Mesothelial cell of epicardium (in vitro differentiated cells): Measurements from ENCODE around the gene MIER3.

GRCh38 chr5:56673019-56673779, 142.2 kb upstream of the MAP3K1 start:
- PRO-cap: no peak

- PRO-cap: bidirectional peak, plus-strand start at chr5:56952237, minus-strand start at chr5:56952114
Observed at GRCh38 chr5:56952000-56952828, at the start of gene MIER3. MIER3 (minus strand) TSS chr5:56952123.

DNA sequence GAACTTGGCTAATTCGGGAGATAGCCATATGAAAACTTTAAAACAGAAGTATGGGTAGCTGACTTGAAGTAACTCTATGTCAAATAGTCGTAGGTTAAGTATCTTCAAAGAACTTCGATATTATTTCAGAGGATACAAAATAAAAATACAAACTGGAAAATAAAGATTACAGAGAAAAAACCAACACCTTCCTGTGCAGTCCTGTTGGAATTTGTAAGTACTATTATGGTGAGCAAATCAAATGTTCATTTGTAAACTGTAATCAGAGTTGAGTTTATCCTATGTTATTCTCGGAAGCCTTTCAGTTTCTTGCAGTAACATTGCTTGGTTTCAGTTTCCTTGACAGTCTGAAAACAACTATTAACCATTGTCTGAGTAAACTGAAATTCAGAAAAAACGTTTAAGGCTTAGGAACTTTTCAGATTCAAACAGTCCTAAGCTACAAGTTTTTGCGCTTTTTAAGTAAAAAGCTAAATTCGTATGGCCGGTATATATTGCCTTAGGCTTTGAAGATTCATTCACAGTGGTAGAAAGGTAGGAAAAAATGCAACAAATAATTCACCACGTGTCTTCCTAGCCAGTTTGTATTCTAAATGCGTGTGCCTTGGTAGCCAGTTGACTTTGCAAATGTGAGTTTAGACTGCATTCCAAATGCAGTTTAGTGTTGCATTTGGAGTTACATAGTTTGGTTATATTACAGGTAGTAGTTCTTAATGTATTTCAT, 2.5 kb downstream of the GPBP1 start:
- PRO-cap: no peak

- PRO-cap: no peak
Observed at GRCh38 chr5:58922312-58923209, 339.7 kb downstream of the RAB3C start.

DNA sequence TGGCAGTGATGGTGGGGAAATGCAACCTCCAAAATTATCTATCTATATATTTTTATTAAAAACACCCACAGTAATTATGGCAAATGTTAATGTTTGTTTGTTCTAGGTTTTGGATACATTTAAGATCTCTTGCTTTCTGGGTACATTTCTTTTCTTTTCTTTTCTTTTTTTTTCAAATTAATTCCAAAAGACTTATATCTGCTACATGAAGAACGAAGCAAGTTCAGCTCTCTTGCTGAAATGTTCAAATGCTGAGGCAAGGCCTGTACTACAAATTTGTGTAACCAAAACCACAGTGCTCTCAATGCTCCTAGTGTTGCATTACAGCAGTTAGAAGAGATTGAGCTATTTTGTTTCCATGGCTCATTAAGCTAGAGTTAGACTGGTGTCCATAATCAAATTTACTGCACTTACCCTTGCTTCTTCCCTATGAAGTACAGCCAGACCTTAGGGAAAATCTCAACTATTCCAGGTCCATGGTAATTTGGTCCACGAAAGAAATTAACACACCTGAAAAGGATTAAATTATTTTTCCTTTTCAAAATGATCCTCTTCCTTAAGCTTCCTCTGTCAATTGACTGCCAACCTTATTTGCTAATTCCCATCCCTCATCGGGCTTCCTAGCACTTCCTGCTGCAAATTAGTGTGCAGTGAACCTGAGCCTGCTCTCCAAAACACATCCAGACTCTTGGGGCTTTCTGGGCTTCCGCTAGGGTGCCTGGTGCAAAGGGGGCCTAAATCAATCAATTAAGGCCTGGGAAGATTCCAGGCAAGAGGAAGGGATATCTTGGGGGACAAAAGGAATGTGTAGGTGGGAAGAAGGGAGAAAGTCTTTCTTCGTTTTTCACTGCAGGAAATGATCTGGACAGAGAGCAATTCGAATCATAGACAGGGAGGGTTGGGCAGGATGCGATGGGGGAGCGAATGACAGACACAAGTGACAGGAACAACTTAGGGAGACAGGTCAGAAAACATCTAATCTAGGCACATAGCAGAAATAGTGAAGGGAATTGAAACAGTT, 542.3 kb downstream of the RAB3C start:
- PRO-cap: no peak

GRCh38 chr5:59145404-59145922, 562.6 kb downstream of the RAB3C start:
- PRO-cap: no peak

DNA sequence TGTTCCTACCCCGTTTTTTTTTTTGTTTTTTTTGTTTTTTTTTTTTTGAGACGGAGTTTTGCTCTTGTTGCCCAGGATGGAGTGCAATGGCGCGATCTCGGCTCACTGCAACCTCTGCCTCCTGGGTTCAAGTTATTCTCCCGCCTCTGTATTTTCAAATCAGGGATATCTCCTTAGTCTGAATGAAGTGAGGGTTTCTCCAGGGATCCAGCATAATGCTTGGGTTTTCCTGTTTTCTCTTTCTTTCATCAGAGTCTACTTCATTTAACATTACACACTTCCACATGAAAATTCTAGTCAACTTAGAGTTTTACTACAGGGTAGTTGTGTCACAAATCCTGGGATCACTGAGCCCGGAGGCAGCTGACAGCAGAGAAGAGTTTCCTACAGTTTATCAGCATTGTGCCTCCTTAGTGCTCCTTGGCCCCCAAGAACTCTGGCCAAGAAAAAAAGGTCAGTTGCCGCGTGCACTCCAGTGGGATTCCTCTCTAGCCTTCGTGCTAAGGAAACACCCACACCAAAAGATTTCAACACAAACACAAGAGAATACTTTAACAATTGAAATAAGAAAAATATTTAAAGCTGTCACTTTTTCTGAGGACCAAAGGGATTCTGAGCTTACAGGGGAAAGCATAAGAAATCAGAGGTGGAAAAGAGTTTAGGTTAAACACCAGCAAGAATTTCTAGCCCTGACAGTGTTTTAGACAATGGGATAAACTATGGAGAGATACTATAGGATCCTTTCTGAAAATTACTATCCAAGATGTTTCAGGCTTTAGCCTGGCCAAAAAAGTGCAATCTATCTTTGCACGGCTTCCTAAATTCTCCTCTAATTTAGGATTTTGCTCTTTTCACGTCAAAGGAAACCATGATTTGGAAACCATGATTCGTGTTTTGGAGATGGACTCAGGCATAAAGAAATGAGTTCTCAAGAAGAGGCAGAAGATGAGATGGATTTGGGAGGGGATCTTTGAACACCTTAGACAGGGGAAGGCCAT, 606.6 kb downstream of the RAB3C start:
- PRO-cap: no peak

DNA sequence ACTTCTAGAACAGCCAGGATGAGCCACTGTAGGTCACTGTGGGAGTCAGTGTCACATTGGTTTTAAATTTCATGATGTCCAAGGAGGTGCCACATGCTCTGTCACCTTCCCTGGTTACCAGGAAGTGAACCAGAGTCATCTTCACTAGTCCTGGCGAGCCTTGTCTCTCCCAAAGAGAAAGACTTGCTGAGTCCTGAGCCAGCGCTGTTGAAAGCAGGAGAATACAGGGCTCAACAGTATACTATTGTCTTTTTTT, 615.5 kb downstream of the RAB3C start:
- PRO-cap: no peak

- PRO-cap: no peak
Observed at GRCh38 chr5:59624054-59624808, 269.3 kb downstream of the PDE4D start.

DNA sequence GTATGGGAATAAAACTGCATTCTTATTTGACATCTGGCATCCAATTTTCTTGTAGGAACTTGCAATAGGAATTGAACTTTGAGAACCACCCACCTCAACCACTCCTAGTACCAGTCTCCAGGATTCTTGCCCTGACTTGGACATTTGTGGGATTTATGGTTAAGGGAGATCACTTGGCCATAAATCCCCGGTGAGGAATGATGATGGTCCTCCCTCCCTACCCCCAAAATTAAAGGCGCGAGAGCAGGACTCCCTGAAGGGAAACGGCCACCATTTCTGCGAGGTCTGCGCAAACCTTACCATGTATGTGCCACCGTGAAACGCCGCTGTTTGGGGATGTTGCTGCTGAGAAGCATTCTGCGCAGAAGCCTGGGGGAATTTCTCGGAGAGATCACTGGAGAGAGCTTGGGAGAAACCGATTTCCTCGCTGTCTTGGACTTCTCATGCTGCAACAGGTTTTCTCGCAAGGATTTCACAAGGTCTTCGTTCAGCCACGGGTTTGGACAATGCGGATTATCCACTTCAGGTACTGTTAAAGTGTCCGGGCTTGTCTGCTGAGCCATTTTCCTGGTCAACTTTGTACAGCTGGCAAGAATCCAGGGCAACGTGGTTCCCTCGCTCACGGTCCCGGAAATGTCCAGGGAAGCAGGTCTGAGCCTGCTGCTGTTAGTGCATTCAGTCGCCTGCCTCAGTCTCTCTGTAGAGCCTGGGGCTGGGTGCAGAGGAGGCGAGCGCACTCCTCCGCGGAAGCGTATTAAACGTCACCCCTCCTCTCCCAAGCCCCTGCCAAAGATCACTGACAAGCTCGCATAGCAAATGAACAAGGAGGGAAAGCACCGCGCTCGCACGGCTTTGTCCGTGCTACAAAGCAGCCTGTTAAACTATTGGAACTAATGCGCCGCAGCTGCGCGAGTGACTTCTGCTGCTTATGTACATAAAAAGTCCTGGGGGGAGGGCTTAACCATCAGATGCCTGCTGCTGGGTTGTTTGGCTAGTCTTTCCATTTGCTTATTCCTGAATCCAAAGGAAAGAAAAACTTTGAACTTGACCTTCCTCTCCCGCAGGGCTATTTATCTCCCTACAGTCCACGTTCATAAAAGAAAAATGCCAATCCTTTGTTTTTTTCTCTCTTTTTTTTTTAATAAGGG, 125.2 kb downstream of the PDE4D start:
- PRO-cap: bidirectional peak, plus-strand start at position 376 of the sequence, minus-strand start at position 332 of the sequence

DNA sequence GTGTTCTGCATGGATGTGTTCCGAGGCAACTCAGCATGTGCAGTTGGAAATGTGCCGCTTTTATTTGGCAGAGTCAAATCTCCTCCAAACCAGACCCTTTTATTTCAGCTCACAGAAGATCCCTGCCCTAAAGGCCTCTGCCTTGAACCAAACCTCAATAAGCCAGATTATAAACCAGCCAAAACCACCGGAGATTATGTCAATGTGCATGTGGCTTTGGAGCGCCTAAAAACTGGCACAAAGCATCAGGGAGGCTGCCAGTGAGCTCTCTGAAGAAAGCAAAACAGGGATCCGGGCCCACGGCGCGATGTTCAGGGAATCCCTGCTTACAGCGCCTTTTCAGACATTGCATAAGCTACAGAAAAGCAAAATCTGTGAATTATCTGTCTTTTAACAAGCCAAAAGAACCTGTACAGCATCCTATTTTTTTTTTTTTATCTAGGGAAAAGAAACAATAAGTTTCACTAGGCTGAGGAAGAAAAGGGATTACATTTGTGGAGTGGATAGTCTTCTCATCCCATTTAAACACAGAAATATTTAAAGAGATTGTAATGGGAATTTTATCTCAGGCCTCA, 360.0 kb downstream of the DEPDC1B start:
- PRO-cap: no peak

- PRO-cap: no peak
Observed at GRCh38 chr5:60541613-60541873, 158.4 kb downstream of the DEPDC1B start.

DNA sequence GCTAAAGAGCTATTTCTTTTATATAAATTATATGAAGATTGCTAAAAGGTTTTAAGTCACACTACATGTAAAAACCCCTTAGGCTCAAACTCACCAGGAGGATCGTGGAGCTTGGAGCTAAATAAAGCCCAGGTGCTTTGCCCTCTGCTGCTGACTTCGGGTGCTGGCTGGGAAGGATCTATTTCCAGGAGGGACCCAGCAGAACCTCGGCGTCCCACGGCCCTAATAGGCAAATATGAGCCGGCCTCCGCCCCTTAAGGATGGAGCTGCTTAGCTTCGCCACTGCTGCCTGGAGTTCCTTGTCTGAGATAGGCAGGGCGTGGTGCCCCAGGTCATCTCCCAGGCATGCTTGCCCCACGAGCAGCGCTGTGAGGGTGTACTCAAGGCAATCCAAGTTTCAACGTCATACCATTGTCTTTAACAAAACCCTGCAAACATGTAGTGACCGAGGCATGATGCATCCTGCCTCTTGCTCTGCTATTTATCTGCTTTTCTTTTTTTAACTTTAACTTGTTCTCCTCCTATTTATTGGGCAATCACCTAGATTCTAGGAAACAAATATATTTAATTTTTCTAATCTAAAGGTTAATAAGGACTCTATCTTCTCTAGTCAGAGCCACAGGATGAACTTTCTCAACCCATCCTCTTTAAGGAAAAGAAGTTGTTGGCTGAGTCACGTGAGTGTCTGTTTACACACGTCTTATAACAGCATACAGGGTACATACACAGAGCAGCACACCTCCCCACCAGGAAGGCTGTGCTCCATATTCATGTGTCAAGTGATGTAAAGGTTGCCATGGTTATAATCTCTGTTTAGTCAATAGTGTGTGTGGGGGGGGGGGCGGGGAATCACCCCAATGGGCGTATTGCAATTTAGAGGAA, 27.4 kb upstream of the ZSWIM6 start:
- PRO-cap: no peak

GRCh38 chr5:61334629-61335581, 2.8 kb downstream of the ZSWIM6 start:
- PRO-cap: no peak

GRCh38 chr5:61337321-61338198, 5.5 kb downstream of the ZSWIM6 start:
- PRO-cap: no peak

DNA sequence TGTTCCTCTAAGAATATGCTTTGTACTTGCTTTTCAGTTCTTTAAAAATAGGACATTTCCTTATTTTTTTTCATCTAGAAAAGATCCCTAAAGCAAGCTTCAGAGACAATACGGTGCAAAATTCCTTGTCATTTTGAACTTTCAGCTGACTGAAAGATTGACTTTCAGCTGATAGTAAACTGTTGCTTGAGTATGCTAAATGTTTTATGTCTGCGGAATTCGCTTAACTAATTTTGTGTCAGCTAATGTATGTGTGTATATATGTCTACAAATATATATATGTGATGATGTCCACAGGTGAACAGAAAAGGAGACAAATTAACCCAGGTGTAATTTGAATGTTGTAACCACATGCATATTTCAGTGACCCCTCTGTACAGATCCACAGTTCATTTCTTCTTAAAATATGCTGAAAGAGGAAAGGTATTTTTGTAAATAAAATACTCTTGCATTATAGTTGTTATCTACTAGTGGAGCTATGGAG, 8.1 kb downstream of the ZSWIM6 start:
- PRO-cap: no peak

DNA sequence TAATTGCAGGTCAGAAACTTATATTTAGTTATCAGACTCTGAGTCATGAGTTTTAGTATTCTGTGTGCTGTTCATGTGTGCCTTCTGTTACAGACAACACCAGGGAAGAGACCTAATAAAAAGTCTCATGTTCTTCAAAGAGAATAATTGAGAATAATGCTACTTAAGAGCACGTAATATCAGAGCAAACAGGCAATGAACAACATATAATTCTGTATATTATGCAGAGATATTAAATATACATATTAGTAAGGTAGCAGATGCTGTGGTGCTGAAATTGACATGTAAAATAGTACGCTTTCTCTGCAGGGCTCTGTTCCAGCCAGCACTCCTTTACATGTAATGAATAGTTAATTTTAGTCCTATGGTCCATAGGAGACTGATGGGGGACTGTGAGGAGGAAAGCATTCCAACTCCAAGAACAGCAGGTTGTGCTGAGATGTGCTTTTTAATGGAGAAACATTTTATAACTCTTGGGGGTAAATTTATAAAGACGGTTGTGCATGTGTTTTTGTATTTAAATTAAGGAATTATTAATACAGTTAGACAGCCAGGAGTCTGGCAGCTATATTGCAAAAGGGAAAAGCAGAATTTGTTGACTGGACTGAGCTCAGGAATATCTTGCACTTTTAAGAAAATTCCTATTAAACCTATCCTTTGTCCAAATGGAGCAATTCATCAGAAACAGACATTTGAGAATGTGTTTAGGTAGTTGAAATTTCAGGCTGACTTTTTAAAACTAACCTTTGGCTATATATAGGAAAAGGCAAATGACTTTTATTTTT, 106.6 kb downstream of the ZSWIM6 start:
- PRO-cap: no peak

GRCh38 chr5:61631176-61631940, 299.3 kb downstream of the ZSWIM6 start:
- PRO-cap: no peak

GRCh38 chr5:61637346-61637963, 305.4 kb downstream of the ZSWIM6 start:
- PRO-cap: no peak

DNA sequence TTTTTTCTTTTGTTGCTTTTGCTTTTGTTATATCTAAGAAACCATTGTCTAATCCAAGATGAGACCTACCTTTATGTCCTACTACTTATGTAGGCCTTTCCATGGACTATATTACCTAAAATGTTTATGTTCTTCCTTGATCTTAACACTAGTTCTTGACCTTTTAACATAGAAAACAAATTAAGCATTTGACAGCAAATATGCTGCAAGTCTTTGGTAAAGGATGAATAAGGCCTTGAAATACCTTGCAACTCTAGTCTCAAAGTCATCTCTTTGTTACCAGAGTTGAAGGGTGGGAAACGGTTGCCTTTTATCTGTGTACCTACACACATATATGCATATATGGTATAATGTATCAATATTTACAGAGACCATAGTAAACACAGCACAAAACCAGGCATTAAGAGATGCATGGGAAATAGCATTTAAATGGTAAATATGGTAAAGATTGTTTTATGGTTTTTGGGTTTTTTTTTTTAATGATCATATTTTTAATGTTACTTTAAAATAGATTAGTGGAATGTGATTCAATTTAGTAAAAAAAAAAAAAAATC, 16.5 kb downstream of the KIF2A start:
- PRO-cap: no peak